ENCODE measurements around the genes NFKBIE, TMEM151B, AARS2 and CDC5L.

DNA sequence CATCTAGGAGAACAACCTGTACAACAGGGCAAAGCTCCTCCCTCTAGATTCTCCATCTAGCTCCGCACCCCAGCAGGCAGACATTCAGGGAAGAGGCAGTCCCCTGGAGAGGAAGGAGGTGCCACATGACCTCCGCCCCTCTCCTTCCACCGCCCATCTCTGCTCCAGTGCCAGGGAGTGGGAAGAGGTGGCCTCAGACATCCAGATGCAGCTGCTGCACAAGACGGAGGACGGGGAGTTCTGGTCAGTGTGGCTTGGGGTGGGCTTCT is 17.7 kb downstream of the CAPN11 start:
- PRO-cap: no peak

GRCh38 chr6:44177078-44177582 is 18.5 kb downstream of the CAPN11 start:
- PRO-cap: no peak

- PRO-cap: no peak
Measured at GRCh38 chr6:44192278-44193230, 24.2 kb upstream of the MYMX start.

DNA sequence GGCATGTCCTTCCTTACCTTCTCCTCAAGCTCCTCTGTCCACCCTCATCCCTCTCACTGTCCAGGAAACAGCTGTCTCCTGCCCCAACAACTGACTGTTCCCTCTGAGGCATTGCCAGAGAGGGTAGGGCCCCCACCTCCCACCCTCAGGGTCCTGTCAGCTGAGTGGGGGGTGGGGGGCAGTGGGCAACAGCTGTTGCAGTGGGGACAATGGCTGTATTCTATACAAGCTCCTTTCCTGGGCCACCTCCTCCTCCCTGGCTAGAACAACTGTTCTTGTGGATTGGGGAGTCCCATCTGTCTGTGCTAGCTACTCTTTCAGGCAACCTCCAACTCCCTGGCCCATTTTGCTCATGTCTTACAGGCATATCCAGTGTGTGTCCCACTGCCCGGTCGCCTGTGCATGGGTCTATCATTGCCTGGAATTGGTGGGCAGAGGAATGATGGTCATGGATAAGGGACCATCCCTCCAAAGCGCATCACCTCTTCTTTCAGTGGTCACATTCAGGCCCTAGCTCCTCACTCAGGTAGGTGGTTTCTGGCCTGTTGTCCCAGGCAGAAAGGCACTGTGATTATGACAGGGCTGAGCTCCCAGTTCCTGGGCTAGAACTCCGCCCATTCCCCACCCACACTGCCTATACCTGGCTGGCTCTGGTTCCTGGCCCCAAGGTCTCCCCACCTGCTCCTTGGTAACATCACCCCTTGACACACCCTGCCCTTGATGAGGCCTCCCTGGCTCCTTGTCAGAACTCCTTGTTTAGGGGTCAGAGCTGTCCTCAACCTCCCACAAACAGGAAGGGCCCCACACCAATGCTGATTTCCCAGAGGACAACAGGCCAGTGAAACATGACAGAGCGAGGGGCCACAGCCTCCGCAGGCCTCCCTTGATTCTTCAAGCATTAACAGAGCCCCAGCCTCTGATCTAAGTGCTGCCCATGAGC is 15.8 kb upstream of the MYMX start:
- PRO-cap: no peak

GRCh38 chr6:44202356-44202989 is 14.3 kb upstream of the MYMX start:
- PRO-cap: no peak

DNA sequence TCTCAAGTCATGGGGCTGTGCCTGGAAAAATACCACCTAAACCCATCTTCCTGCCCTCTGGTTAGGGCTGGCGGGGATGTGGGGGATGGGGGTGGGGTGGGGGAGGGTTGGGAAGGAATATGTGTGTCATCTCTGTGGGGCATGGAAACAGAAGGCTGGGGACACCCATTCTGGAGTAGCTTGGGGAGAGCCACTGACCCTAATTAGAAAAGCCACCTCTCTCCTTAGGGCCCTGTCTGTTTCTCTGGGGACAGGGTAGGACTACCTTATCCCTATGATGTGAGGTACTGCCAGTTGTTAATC is 1.3 kb upstream of the SLC29A1 start:
- PRO-cap: no peak

DNA sequence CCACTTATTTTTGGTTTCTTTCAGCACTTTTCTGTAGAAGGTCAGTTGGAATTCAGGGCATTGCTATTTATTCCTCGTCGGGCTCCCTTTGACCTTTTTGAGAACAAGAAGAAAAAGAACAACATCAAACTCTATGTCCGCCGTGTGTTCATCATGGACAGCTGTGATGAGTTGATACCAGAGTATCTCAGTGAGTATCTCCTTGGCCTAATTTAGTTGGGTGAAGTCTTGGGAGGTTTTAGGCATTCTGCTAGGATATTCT is 4.1 kb downstream of the HSP90AB1 start:
- PRO-cap: no peak

DNA sequence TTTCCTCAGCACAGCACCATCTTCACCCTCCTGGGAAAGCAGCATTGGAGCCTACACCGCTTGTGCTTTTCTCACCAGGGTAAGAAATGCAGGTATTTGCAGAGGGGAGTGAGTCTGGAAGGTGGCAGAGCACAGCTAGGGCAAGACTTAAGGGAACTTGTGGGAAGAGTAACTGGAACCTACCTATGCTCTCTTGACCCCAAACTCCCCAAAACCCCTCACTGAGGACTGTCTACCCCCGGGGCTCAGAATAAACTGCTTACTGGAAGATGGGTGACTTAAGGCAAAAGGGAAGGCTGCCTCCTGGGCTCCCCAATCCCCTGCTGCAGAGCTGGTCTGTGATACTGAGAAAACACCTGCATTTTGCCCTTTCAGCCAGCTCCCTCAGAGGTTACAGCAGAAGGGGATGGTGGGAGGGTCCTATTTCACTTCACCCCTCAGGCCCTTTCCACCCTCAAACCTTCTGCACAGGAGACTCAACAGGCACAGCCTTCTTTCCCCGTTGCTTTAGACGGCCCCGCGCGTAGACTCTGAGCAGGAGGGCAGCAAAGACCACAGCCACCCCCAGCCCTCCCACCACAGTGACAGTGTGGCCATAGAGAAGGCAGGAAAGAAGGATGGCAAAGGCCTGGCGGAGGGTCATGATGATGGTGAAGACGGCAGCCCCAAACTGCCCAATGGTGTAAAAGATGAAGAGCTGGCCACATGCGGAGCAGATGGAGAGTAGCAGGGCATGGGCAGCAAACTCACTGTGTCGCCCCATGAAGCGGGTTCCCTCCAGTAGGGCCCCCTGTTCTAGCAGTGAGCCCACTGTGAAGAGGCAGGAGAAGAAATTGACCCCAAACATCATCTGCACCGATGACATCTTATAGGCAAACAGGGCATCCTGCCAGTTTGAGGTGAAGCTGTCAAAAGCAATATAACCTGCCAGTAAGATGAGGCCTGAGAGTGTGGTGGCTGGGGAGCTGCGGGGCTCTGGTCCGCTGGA is 2.8 kb downstream of the SLC35B2 start:
- PRO-cap: no peak

- PRO-cap: no peak
Measured at GRCh38 chr6:44262470-44262872, 2.9 kb downstream of the NFKBIE start.

- PRO-cap: unidirectional peak, plus-strand start at chr6:44263415; unidirectional peak, plus-strand start at chr6:44263457; bidirectional peak, plus-strand start at chr6:44263628, minus-strand start at chr6:44263553
Measured at GRCh38 chr6:44262873-44263912, 2.2 kb downstream of the NFKBIE start.

GRCh38 chr6:44265229-44266052 is at the start of gene NFKBIE:
TSS of gene NFKBIE (minus strand) at chr6:44265551.
- PRO-cap: bidirectional peak, plus-strand start at chr6:44265414, minus-strand start at chr6:44265416; unidirectional peak, minus-strand start at chr6:44265548

DNA sequence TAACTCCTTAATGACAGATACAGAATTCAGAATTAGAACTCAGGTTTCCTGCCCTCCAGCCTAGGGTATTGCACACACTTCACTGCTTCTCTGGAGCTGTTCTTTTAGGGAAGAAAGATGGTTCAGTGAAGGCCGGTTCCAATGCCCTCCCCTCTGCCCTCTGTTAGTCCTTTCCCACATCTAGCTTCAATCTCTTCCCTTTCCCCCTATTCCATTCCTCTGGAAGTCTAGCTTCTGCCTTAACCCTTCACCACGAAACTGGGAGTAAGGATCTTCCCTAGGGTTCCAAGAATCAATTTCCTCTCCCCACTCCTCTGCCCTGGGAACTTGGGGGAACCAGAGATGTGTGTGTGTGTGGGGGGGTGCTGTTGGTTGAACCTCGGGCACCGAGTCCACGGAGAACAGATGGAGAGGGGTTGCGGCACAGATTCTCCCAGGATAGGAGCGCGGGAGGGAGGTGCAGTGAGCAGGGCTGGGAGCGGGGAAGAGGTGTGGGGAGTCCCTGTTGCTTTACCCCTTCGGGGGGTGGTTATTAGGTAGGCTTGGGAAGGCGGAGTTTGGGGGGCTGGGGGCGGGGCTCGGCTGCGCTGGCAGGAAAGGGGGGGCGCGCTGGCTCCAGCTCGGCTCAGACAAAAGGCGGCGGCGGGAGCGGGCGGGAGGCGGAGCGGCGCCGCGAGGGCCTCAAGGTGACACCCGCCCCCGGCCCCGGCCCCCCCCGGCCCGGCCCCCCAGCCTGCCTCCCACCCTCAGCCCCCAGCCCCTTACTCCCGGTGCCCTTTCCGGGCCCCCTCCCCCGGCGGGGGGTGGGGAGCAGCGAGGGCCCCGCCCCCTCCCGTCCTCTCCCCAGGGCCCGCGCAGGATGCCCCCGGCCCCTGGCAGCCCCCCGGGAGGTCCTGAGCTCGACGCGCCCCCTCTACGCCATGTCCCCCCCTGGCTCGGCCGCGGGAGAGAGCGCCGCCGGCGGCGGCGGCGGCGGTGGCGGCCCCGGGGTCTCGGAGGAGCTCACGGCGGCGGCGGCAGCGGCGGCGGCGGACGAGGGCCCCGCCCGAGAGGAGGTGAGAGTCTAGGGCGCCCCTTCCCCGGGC is at the start of gene TMEM151B:
TSS of gene TMEM151B (plus strand) at position 628 of the 1,085 bp plus-strand sequence.
- PRO-cap: no peak

GRCh38 chr6:44272880-44273335 is 2.7 kb downstream of the TMEM151B start:
- PRO-cap: no peak

DNA sequence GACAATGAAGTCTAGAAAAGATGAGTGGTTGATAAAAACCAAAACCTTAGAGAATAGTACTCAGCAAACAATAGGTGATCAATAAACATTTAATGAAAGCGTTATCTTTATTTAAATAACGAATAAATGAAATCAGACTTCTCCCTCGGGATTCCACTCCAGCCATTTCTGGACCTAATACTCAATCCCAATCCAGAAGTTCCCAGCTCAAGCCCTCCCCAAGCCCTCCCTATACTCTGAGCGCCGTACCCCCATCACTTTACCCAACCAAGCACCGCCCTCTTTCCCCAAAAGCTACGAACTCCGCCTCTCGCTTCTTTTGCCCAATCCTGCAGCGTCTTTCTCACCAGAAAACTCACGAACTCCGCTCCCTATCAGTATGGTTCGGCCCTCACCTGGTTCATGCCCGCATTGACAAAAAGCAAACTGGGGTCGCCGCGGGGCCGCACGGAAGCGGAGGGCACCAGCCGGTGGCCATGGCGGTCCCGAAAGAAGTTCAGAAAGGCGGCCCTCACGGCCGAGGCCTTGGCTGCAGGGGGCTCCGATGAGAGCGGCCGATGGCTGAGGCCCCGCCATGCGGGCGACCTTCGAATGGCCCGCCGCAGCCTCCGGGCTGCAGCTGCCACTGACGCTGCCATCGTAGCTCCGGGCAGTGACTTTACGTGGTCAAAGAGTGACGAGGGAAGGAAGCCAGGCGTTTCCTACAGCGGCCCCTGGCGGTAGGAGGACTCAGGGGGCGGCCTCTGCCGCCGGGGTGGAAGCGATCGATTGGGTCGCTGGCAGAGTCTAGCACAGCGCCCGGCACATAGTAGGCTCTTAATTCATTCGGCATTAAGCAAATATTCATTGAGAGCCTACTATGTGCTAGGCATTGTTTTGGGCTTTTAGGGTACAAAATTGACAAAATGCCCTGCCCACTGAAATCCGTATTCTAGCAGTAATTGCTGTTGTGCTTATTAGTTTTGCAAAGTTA is at the start of gene AARS2:
TSS of gene AARS2 (minus strand) at position 662 of the 973 bp plus-strand sequence.
- PRO-cap: unidirectional peak, minus-strand start at position 627 of the sequence

GRCh38 chr6:44387274-44388154 is at the start of gene CDC5L:
TSS of gene CDC5L (plus strand) at chr6:44387706.
- PRO-cap: bidirectional peak, plus-strand start at chr6:44387715, minus-strand start at chr6:44387447; bidirectional peak, plus-strand start at chr6:44388193, minus-strand start at chr6:44388097

GRCh38 chr6:44396795-44397287 is 9.3 kb downstream of the CDC5L start:
- PRO-cap: no peak

GRCh38 chr6:45326261-45327339 is 1.5 kb upstream of the RUNX2 start:
- PRO-cap: no peak

- PRO-cap: no peak
Measured at GRCh38 chr6:45417341-45417719, 39.6 kb upstream of the SUPT3H start.

DNA sequence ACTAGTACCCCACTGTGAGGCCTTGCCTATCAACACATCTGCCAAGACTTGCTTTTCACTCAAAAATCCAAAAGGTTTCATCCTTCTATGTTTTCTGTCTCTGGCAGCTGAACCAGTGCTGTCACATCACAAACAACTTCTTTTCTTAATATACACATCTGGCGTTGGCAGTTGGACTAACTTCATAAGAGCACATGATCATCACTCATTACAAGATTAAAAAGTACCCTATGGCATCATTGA is 64.0 kb upstream of the SUPT3H start:
- PRO-cap: no peak

DNA sequence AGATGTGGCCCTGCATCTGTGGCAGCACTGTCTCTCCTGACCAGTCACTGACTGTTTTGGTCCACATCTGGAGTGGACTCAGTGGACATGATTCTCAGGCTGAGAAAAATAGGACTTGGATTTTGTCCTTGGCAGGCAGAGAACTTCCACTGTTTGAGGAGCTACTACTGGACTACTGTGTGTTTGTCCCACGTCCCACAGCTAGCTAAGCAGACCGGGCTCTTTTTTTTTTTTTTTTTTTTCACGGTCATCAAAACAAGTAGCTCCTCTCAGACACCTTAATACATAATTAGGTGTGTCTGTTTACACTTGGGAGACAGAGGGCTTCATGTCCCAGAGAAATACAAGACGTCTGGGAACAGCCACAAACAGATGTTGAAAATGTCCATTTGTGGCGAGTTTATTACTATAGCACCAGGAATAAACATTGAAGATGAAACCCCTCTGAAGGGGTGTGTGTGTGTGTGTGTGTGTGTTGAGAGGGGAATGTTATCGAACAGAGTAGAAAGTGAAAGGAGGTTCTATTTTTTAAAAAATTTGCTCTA is 155.0 kb upstream of the SUPT3H start:
- PRO-cap: no peak

Data from penis (tissue), 1 donor.